Bronchus fibroblast of lung (primary cell): ENCODE results near the genes AKR1C4 and ASB13.

DNA sequence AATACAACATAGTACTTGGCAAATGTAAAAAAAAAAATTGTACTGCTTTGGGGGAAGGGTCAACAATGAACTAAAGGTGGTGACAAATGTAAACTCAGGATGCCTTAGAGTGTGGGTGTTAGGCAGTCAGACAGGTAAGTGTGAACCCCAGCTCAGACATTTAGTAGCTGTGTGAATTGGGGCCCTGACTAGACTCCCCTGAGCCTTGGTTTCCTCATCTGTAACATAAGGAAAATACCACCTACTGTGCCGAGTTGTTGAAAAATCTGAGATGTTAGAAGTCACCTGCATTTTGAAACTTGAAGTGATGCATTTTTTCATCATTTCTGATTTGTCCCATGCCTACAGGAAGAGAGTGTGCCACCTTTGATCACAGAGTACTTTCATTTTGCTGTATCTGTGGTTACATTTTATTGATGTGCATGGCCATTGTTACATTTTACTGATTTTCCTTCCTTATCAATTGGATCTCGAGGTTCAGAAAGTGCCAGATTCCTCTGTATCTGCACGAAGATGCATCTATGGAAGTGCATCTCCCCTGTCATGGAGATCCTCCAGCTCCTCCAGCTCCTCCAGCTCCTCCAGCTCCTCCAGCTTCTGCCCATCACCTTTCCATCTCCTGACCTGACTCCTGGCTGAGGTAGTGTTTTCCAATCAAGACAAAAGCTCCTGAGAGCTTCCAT lies 90.6 kb upstream of the KLF6 start:
- RAMPAGE, long total RNA: no peak

DNA sequence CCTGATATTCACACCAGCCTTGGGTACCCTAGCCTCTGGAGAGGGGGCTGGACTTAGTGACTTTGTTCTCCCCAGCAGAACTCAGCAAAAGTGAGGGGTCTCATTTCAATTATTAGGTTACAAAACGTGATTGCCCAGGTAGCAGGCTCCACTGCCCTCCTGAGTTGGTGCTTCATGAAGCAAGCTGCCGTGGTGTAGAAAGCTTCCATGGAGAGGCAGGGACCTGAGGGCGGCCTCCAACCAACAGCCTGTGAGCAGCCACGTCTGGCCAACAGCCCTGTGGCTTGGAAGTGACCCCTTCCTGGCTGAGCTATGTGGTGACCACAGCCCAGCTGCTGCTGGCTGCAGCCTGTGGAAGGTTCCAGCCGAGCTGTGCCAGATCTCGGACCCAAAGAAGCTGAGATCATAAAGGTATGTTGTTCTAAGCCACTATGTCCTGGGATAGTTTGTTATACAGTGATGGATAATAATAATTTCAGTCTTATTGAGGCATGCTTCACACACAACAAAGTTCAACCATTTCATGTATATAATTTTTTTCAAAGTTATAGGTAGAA lies 122.5 kb upstream of the KLF6 start:
- RAMPAGE, long total RNA: no peak

DNA sequence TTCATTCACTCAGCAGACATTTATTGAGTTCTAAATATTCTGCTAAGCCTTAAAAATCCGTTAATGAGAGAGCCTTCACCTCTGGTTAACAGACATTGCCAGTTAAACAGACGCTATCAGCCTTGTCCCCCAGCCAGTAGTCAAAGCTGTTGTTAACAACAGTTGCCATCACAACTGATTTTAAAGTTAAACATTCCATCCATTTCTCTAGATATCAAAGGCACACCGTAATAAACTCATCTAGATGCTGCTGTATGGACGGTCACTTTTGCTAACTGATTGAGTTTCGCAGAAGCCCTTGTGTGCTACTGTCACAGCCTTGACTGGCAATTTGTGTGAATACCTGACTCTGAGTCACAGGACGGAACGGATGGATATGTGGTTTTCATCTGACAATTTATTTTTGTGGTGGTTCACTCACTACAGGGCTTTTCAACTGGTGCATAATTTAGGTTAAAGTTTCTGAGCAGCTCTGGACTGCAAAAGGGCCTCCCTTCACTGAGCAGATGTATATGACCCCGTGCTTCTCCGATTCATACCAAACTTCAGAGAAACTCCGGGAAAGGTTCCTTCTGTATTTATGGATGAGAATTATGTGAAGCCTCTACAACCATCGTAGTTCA lies 160.8 kb upstream of the KLF6 start:
- RAMPAGE, long total RNA: no peak

GRCh38 chr10:4061172-4061966 lies 276.4 kb upstream of the KLF6 start:
- RAMPAGE, long total RNA: no peak

GRCh38 chr10:4123222-4123666 lies 338.2 kb upstream of the KLF6 start:
- RAMPAGE, long total RNA: no peak

DNA sequence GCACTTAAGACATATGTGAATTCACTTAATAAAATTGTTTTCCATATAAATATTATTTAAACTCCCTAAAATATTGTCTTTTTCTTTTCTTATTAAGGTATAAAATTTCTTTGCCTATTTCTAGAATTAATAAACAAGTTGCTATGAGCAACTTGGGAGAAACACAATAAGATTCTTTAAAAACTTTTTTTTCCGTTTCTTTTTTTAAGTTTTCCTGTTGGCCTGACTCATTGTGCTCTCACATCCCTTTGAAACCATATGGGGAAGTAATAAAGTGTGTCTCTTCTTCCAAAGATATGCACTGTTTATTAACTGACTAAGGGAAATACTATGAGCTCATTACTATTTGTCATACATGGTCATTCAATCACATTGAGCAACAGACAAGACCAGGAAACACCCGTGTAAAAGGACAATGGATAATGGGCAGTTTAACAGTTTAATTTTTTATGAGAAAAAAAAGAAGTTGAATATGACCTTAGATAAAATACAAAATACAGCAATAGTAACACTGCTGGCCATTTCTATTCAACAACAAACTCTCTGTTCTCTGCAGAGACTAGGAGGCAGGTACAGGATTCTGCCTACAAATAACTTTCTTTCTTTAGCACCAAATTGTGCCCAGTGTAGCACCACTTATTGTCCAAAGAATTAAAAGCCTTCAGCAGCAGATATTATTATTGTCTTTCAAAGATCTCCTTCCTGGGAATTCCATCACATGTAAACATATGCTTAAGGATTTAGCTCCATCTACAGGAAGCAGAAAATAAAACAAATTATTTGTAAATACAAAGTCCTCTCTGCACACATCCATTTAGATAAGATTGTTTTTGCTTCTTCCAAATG lies 55.2 kb upstream of the AKR1E2 start:
- RAMPAGE, long total RNA: no peak

DNA sequence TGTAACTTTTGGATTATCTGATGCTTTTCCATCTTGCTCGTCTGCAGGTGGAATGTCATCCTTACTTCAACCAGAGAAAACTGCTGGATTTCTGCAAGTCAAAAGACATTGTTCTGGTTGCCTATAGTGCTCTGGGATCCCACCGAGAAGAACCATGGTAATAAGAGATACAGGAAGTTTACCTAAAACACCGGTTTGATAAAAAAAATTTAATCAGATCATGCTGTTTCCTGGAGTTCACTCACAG lies 8.9 kb downstream of the AKR1C1 start:
- RAMPAGE, long total RNA: no peak

DNA sequence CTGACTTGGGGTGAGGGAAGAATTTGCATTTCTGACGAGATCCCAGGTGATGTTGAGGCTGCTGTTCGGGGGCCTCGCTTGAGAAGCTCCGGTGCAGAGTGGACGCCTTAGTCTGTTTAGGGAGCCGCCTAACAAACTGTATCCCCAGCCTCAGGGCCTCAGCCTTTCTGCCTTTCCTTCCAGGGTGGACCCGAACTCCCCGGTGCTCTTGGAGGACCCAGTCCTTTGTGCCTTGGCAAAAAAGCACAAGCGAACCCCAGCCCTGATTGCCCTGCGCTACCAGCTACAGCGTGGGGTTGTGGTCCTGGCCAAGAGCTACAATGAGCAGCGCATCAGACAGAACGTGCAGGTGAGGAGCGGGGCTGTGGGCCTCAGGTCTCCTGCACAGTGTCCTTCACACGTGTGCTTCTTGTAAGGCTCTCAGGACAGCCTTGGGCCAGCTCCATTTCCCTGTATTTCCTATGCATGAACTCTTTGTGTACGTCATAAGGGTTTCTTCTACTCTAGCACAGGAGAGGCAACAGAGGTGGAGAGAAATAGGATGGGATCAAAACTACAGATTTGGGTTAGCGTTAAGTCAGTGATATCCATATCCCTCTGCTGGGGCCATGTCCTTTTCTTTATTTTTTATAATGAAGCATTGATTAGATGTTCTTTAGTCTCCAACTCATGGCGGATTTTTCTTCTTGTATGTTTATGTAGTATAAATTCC lies 9.3 kb downstream of the AKR1C1 start:
- RAMPAGE, long total RNA: no peak

DNA sequence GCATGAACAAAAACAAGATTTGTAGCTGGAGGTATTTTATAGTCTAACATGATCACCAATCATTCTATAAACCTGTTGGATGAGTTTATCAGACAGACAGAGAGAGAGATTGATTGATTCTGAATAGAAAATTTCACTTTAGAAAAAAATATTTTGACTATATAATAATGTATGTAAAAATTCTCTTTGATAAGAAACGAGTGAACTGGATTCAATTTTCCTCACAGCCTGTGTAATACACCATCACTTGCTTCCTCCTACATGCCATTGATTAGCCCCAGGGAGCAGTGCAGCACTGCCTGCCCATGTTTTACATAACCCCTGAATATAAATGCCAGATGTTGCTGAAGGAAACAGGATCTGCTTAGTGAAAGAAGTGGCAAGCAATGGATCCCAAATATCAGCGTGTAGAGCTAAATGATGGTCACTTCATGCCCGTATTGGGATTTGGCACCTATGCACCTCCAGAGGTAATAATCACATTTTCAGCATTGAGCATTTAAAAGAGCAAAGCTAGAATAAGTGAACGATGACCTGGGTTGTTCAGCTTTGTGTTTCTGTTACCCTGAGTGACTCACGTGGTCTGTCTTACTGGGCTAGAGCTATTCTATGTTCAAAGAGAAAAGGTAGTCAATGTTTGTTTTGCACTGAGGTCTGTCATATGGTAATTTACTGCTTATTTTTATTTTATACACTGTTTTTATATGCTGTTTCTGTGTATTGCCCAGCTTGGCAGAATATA lies at the start of gene AKR1C4:
Gene AKR1C4 (plus strand): TSS at position 356 of the 742 bp plus-strand sequence.
- RAMPAGE, long total RNA: no peak

DNA sequence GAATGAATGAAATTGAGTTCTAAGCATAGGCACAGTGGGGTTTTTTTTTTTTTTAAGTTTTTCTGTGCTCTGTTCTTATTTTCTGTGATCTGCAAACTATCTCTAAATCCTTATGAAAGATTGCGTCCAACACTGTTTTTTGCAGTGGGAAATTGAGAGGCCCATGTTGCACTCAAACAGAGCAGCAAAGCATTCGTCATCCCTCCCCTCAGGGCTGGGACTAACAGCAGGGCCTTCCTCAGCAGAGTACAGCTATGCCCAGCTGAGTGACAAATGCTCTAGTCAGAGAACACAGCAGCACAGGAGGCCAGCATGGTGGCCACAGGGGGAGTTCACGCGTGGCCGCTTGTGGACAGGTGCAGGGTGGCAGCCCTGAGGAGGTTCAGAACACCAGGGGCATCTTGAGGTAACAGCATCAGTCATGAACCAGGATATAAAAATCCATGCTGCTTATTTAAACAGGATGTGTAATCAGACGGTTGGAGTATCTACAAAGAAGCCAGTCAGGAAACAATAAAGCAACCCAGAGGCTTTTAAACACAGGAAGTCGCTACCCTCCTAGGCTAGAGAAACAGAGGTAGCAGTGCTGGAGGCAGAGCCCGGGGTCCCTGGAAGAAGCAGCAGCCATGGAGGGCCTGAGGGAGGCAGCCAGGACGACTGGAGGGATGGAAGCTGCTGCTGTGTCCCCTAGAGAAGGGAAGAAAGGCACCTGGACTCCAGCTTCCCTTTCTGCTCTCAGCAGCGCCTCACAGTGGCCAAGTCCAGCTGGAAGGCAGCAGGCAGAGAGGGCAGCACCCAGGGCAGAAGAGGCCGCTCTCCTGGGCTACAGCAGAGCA lies 71.0 kb upstream of the UCN3 start:
- RAMPAGE, long total RNA: no peak

- RAMPAGE, long total RNA: no peak
Measured at GRCh38 chr10:5404309-5404653, 347 bp downstream of the TUBAL3 start.

DNA sequence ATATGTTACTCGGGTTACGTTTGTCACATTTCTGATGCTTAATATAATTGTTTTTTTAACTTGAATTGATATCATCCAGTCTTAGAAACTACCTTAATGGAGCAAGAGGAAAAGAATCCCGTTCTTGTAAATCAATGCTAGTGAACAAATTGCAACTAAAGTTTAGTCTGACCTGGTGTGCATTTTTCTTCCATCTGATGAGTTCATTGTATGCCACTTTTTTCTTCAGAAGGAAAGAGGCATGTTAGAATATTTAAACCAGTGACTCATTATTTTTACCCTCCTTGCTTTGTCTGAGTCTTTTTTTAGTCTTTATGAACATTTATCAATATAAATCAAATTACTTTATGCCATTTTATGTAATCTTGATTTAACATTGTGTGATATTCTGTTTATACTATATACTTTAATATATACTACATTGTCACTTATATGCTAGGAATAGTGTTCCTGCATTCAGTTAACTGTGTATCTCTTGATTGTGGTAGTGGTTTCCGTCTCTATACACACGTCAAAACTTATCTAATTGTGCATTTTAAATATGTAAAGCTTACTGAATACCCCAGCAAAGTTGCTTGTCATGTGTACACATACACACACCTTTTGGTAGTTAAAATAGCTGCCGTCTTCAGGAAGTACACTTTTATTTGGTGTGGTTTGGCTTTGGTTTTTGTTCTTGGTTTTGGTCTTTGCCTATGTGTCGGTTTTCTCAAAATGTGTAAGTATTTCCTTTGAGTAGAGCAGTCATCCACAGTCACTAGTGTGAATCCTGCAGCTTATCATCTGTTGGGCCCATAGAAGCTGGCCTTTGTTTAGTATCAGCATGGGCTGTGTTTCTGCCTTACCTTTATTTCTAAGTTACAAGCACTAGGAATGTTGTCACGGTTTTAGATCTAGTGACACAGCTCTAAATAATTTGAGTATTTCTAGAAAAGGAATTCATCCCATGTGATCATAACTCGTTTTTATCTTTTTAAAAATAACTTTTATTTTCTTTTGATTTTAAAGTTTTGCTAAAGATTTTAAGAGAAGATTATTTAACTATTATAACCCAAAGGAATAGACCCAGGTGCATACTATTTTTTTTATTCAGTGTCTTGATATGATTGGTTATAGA lies 35.1 kb downstream of the NET1 start:
- RAMPAGE, long total RNA: no peak

- RAMPAGE, long total RNA: no peak
Measured at GRCh38 chr10:5448220-5448697, 35.9 kb downstream of the NET1 start.

GRCh38 chr10:5456471-5457186 lies 42.7 kb downstream of the CALML5 start:
- RAMPAGE, long total RNA: no peak

- RAMPAGE, long total RNA: no peak
Measured at GRCh38 chr10:5480370-5481105, 18.8 kb downstream of the CALML5 start.

- RAMPAGE, long total RNA: no peak
Measured at GRCh38 chr10:5509450-5509950, 10.1 kb upstream of the CALML5 start.

DNA sequence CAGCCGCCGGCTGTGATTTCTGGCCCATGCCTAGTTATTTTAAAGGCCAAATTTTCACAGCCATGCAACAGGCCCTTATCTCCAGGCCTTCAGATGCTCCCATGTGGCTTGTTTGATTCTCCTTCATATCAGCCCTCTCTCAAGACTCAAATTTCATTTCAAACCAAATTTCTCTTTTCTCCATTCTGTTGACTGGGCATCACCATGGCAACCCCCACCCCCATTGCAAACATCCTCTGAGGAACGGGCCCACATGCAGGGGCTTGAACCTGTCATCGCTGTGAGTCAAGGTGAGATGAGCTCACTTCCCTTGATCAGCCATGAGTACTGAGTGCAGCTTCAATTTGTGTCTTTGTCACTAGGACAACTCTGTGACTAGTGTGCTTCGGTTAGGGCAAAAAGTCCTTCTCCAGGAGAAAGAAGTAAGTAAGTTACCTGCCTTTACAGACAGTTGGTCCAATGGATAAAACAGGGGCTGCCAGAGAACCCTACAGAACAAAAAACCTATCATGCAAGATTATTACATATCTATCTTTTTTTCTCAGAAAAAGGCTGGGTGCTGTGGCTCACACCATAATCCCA lies 41.9 kb downstream of the CALML3 start:
- RAMPAGE, long total RNA: no peak

DNA sequence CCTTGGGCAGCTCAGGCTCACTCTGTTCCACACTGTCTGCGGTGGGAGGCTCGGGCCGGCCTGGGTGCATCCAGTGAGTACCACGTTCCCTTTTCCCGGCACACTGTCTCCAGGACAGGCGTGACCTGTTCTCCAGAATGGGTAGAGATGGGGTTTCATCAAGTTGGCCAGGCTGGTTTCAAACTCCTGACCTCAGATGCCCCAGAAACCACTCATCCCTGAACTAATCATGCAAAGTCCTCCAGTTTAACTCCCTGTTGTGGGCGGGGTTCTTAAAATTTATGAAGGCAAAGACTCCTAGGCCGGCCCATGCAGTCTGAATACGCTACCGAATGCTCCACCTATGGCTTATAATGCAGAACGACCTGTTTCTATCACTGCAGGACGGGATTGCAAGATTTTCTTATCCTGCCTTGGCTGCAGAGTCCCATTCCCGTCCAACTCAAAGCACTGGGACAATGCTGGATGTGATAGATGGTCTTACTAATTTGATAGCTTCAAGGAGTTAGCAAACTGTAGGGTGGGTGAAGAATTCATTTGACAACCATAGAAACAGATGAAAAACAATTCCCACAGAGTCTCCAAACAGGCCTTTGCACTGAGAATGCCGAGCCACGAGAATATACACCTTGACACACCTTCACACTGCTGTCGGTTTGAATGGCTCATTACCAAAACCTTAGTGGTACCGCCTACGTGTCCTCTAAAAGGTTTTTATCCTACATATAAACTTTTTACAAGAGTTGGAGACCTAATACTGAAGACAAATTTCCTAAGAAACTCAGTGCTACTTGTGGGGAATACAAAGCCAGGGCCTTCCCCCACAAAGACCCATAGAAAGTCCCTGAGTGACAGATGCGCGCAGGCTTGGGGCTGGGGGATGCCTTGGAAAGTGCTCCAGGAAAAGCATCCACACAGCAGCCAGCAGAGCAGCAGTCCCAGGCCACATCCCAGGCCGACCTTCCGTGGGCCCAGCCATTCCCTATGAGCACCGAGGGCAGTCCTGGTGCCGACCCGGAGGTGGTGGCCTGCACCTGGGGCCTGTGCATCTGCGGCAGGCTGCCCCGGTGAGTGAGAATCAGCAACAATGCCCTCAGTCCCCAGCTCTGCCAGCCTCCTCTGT lies 26.8 kb downstream of the ASB13 start:
- RAMPAGE, long total RNA: no peak

DNA sequence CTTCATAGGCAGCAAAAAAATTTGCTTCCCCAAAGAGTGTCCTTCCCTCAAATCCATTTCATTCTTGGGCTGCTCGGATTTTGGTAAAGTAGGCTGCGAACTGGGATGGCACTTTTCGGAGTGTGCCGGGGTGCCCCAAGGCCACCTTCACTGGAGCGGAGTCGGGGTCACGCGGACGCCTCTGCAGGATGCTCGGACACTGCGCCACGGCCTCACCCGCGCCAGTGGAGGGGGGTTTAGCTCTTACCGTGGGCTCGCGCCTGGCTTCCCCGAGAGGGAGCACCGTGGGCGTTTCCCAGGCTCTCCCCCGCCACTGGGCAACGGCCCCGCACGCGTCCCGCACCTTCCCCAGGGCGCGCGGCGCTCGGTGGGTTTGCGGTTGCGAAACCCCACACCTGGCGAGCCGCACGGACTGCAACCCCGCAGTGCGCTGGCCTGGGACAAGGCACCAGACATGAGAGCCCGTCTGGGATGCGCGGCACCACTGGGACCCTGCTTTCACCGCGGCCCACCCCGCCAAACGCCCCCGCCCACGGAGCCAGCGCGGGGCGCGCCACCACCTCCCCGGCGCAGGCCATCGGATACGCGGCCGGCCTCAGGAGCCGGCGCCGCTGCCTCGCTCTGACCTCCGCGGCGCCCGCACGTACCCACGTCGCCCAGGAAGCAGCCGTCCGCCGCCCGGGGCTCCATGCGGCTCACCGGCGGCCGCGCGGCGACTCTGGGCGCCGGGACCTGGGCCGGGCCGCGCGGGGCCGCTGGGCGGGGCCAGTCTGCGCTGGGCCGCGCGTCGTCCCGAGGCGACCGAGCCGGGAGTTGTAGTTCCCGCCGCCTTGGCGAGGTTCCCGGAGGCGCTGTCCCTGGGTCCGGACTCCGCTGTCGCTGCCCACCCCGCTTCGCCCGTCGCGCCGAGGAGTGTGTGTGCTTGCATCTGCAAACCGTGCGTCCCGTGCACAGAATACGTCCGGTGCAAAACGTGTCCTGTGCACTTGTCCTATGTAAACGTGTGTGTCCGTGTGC lies at the start of gene ASB13:
Gene ASB13 (minus strand): TSS at position 734 of the 1,017 bp plus-strand sequence.
- RAMPAGE, long total RNA: no peak

GRCh38 chr10:5692270-5693528 lies 8.1 kb downstream of the TASOR2 start:
- RAMPAGE, long total RNA: no peak